SJCRH30 (cell line): ENCODE data around the gene B3GAT1.

- RAMPAGE, long total RNA: no peak
Measured at GRCh38 chr11:130318009-130318527, 3.4 kb upstream of the ZBTB44 start.

- RAMPAGE, long total RNA: no peak
Measured at GRCh38 chr11:130421393-130421823, 7.0 kb downstream of the ADAMTS8 start.

GRCh38 chr11:130434387-130434781 lies 6.0 kb upstream of the ADAMTS8 start:
- RAMPAGE, long total RNA: no peak

GRCh38 chr11:130470816-130471334 lies 22.4 kb downstream of the ADAMTS15 start:
- RAMPAGE, long total RNA: no peak

DNA sequence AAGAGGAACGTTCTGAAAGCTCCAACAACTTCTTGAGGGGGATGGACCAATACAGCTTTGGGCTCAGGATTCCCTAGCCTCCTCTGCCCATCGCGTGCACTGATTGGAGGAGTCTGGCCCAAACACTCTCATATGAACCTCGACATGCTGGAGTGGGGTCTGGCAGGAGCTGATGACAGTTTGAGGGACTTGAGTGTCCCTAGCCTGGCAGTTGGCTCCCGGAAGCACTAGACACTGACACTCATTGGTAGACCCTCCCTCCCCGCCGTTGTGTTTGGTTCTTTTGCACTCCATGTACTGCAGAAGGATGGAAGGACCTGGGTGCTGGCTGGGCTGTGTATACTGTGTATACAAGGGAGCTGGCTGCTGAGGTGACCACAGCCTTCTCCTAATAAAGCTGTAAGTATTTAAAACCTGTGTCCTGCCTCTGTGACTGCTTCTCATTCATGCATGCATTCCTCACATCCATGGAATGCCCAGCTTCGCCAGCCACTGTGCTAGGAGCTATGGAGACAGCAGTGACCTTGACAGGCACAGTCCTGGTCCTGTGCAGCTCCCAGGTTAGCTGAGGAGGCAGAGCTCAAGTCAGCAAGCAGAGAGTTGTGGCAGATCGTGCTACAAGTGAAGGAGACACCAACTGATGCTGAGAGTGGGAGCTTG lies 27.9 kb downstream of the ADAMTS15 start:
- RAMPAGE, long total RNA: no peak

DNA sequence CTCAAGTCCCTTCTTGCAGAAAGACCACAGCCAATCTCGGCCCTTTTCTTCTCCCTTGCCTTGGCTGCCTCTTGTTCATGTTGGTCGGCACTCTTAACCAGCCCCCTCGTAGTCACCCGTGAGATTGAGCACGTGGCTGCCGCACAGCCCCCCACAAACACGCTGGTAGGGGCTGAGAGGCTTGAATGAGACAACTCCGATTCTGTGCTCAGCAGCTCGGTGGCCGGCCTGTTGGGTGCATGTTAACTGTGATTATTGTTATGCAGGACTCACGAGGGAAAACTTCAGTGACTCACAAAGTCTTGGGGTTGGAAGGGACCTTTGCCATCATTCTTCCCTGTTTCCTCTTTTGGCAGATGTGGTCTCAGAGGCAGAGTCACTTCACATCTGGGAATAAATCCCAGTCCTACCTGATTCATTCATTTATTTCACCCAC lies 75.1 kb downstream of the ADAMTS15 start:
- RAMPAGE, long total RNA: no peak

DNA sequence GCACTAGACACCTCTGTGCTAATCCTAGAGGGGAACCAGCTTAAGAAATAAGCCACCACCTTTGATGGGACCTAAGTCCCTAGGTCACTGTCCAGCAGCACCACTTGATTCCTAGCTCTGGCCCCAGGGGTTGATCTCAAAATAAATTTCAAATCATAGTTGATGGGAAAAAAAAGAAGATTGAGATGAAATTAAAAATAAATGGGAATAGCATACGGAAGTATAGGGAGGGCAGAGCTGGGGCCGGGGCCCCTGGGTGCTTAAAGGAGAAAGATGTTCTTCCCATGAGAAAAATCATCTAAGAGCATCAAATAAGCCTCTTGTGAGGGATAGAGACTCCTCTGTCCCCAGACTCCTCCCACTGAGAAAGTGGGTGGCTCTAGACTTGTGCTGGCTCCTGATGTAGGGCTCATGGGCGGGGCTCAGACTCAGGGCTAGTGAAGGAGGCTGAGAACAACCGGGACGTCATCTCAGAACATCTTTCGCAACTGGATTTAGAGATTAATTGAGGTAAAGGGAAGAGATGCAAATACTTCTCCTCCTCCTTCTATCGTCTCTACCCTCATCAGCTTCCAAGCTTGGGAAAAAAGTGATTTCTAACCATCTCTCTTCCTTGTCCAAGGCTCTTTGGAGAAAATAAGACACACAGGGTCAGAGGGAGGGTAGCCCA lies 160.5 kb downstream of the ADAMTS15 start:
- RAMPAGE, long total RNA: no peak

DNA sequence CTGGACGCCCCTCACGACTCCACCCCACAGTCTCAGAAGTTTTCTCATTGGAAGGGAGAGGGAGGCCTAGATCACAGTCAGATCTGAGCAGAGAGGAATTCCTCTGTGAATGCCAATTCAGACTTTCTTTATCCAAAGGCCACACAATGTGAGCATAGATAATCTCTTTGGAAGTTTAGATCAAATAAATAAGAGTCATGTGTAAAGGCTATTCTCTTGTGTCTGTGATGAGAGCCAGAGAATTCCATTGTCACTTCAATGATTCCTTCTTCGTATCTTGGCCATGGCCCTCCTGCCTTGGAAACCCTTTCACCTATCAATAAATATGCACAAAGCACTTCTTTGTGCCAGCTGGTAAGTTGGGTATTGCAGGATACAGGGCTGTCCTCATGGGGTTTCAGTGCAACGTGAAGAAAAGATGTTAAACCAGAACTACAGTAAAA lies 142.9 kb downstream of the SNX19 start:
- RAMPAGE, long total RNA: no peak

- RAMPAGE, long total RNA: no peak
Measured at GRCh38 chr11:134008553-134008925, 51.8 kb upstream of the IGSF9B start.

DNA sequence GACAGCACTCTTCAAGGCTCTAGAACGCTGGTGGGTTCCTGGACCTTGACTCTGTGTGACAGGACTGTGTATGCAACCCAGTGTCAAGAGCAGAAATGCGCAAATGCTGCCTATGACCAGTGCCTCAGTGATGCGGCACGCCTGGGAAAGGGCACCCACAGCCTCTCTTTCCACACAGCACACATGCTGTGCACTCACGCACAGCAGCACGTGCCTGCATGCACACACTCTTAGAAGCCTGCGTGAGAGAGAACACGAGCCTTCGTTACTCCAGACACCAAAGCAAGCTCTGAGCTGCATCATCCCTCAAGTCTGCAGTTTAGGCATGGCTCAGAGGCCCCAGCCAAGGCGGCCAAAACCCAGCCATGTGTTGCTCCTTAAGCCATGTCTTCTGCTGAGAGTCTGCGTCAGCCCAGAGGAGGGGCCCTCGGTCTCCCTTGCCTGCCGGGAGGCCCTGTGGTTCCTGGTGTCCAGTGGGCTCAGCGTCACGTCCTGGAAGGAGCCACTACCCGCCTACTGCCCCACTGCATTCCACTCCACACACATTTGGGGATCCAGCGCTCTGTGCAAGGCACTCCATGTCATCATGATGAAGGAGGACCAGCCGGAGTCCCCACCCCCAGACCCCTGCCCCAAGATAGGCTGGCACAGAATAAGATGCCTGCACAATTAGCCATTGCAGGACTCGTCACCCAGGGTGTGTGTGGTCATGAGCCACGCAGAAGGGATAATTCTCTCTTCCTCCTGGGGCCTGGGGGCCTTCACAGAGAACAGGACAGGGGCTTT lies 26.6 kb upstream of the JAM3 start:
- RAMPAGE, long total RNA: no peak

- RAMPAGE, long total RNA: no peak
Measured at GRCh38 chr11:134049218-134049651, 19.6 kb upstream of the JAM3 start.

DNA sequence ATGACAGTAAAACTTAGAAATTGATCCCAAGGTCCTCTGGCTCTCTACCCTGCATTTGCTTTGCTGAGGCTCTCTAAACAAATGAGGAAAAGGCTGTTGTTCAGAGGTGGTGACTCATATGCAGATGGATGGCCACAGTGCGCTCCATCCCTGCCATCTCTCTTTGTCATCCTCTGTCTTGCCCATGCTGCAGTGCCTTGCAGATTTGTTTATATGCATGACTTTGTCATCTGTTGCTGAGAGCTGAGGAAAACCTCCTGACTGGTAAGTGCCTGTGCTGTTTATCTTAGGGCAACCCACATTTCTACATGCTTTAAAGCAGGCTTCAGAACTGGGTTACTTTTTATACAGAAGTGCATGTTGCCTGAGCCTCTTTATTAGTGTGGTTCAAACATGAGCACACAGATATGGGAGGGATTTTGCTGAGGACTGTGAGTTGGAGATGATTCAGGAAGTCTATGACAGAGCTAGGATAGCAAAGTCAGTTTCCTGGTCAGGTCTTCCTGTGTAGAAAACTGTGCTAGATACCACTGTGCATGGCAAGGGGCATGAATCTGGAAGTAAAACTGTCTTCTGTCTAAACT lies 57.4 kb downstream of the JAM3 start:
- RAMPAGE, long total RNA: no peak

DNA sequence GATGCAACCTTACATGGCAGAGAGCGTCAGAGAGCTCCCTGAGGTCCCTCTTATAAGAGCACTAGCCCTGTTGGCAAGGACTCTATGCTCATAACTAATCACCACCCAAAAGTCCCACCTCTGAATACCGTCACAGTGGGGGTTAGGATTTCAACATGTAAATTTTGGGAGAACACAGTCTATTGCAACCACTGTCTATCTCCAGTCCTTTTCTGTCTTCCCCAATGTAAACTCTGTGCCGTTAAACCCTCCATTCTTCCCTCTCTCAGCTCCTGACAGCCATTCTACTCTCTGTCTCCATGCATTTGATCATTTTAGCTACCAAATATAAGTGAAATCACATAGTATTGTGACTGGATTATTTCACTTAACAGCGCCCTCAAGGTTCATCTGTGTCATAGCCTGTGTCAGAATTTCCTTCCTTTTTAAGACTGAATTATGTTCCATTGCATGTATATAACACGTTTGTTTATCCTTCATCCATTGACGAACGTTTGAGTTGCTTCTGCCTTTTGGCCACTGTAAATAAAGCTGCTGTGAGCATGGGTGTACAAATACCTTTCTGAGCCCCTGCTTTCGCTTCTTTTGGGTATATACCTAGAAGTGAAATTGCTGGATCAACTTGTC lies 17.2 kb downstream of the GLB1L2 start:
- RAMPAGE, long total RNA: no peak

DNA sequence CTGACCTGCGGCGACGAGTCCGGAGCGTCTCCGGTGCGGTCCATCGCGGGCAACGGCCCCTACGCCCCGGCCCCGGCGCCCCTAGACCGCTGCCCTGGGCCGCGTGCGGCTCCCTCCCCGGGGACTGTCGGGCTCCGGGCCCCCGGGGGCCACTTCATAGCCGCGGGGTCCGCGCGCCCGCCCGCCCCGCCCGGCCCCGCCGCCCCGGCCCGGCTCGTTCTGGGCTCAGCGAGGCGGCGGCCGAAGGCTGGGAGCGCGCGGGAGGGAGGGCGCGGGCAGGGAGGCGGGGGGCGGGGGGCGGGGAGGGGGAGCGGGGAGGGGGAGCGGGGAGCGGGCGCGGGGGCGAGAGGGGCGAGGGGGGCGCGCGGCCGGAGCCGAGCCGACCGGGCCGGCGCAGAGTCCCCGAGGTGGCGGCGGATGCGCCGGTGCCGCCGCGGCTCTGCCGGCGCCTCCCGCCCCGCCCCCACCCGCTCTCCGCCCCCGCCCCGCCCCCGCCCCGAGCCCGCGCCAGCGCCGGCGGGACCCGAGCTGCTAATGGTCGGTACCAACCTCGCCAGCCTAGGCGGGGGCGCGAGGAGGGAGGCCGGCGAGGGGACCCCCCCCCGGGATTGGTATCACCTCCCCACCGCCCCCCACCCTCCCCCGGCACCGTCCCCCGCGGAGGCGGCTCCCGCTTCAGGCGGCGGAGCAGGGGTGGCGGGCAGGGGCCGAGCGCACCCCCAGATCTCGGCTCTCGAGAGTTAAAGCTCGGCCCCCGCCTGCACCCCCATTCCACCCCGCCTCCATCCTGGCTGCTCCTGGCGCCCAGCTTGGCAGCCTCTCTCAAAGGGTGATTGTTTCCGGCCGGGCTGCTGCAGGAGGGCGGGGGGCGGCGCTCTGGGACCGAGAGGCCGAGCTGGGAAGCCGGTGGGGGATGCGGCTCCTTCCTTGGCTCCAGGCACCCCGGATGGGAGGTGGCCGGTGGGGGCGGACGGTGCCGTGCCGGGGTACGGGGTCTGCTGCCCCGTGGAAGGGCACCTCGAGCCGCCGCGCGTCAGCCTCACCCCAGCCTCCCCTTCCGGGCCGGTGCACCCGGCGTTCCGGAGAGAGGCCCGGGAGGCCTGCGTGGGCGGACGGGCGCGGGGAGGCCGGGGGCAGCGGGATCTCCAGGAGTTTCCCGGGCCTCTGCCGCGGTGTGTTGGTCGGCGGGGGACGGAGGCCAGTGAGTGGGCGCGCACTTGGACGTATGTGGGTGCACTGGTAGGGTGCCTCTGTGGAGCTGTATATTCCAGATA lies at the start of gene B3GAT1:
TSS of gene B3GAT1 (minus strand) at position 441 of the 1,274 bp plus-strand sequence.
- RAMPAGE, long total RNA: no peak